ENCODE measurements around a stretch of chr1.

DNA sequence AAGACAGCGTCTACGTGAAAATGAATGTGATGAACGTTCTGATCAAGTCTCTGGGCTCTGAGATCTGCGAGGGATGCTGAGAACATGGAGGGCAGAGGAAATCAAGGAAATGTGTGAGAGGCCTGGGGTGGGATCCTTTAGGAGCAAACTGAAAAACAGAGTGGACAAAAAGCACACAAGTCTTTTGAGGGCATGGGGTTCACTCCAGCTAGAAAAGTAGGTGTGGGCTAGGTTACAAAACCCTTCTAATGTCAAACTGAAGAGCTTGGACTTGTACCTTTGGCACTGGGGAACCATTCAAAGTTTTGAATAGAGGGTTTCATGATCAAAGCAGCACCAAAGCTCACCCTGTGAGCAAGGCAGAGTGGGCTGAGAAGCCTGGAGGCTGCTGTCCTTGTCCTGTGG is 42.7 kb downstream of the PKP1 start:
- PRO-cap, result no peak

DNA sequence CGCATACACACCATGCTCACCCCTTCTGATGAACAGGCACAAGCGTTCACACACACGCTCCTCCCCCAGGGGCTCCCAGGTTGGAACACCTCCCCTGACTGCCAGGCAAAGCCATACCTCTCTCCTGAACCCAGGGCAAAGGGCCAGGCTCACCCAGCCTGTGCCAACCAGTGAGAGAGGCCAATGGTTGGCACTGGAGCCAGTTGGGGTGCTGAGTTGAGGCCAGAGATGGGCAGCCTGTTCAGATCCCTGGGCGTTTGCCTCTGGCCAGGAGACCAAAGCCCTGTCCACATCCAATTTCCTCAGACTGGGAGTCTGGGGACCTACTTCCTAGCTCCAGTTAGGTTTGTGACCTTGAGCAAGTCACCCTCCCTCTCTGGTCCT is 5.7 kb upstream of the LAD1 start:
- PRO-cap, result no peak

GRCh38 chr1:201405232-201405826 is 6.2 kb upstream of the LAD1 start:
- PRO-cap, result no peak

DNA sequence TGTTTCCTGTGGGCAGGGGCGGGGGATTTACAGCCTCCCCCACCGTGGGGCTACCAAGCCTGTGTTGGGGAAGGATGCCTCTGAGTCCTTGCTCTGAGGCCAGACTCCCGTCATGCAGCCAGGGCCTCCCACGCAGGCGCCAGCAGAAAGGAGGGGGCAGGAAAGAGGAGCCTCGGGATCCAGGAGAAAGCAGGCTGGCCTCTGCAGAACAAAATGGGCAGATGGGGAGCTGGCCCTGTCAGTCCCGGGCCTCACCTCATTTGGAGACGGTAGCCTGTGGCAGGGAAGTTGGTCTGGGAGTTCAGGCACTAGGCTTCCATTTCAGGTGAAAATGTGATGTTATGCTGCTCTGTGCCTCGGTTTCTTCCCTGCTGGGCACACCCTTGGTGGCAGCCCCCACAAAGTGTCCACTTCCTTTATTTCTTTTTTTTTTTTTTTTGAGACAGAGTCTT is 17.9 kb downstream of the PHLDA3 start:
- PRO-cap, result no peak

DNA sequence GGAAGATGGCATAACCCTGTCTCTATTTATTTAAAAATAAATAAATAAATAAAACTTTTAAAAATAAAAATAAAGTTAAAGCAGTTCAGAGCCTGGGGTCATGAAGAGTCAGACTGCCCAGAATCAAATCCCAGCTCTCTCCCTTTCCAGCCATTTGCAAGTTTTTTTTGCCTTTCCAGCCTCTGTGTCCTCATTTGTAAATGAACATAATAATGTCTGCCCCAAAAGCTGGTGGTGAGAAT is 15.8 kb downstream of the CSRP1 start:
- PRO-cap, result no peak

DNA sequence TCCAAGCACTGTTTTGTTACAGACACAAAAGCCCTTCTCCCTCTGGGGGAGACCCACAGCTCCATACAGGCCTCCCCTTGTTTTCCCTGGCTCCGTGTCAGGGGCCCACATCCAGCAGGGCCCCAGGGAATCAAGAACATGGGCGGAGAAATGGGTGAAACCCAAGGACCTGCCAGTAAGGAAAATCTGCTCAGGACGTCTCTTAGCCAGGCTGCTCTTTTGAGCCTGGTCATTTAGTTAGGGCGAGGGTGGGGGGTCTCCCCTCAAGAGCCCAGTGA is 6.7 kb downstream of the CSRP1 start:
- PRO-cap, result no peak

- PRO-cap, result no peak
Measured at GRCh38 chr1:201501989-201502960, 4.6 kb downstream of the CSRP1 start.

GRCh38 chr1:201506457-201506971 is 409 bp downstream of the CSRP1 start:
- PRO-cap, result bidirectional peak, plus-strand start at chr1:201506870, minus-strand start at chr1:201506789

GRCh38 chr1:201514271-201515070 is 7.5 kb upstream of the CSRP1 start:
- PRO-cap, result no peak

GRCh38 chr1:201536426-201537043 is 2.4 kb upstream of the NAV1 start:
- PRO-cap, result no peak

GRCh38 chr1:201538586-201538848 is 410 bp upstream of the NAV1 start:
- PRO-cap, result unidirectional peak, plus-strand start at chr1:201538750; bidirectional peak, plus-strand start at chr1:201539127, minus-strand start at chr1:201538822

DNA sequence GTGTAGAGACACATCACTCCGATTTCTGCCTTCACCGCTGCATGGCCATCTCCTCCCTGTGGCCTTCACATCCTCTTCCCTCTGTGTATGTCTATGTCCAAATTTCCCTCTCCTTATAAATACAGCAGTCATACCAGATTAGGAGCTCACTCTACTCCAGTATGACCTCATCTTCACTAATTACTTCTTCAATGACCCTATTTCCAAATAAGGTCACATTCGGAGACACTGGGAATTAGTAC is 16.0 kb downstream of the NAV1 start:
- PRO-cap, result no peak

GRCh38 chr1:201559688-201560265 is 20.9 kb downstream of the NAV1 start:
- PRO-cap, result no peak

DNA sequence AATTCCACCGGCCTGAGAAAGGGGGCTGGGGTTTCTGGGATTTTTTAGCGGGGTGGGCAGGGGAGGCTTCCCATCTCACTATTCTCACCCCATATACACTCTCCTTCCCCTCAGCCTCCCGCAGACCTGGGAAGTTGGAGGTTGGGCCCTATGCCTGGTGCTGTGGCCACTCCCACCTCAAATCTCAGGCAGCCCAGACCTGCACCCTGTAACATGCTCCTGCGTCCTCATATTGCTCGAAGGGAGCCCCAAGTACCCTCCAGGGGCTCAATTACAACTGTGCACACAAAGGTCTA is 88.1 kb upstream of the IPO9 start:
- PRO-cap, result no peak

DNA sequence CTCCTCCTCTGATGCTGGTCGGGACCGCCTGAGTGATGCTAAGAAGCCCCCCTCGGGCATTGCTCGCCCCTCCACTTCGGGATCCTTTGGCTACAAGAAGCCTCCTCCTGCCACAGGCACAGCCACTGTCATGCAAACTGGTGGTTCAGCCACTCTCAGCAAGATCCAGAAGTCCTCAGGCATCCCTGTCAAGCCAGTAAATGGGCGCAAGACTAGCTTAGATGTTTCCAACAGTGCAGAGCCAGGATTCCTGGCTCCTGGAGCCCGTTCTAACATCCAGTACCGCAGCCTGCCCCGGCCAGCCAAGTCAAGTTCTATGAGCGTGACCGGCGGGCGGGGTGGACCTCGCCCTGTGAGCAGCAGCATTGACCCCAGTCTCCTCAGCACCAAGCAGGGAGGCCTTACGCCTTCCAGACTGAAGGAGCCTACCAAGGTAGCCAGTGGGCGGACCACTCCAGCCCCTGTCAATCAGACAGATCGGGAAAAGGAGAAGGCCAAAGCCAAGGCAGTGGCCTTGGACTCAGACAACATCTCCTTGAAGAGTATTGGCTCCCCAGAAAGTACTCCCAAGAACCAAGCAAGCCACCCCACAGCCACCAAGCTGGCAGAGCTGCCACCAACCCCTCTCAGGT is 46.6 kb upstream of the IPO9 start:
- PRO-cap, result no peak

- PRO-cap, result no peak
Measured at GRCh38 chr1:201810154-201810856, 18.7 kb upstream of the IPO9 start.

GRCh38 chr1:201848020-201848834 is 19.3 kb downstream of the IPO9 start:
- PRO-cap, result no peak

DNA sequence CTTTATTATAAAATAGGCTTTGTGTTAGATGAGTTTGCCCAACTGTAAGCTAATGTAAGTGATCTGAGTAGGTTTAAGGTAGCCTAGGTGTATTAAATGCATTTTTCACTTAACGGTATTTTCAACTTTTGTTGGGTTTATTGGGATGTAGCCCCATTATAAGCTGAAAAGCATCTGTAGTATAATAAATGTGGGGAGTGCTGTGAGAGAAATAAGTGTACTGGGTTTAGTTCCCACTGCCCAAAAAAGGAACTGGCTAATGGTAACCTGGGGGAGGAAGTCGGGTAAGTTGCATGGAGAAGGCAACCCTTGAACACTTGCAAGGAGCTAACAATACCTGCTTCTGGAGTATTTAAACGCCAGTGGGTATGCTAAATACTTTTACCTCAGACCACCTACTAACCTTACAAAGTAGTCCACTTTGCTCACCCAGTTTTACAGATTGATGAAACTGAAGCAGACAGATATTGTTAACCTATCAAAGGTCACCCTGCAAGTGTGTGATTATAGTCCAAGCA is 7.8 kb upstream of the SHISA4 start:
- PRO-cap, result no peak

DNA sequence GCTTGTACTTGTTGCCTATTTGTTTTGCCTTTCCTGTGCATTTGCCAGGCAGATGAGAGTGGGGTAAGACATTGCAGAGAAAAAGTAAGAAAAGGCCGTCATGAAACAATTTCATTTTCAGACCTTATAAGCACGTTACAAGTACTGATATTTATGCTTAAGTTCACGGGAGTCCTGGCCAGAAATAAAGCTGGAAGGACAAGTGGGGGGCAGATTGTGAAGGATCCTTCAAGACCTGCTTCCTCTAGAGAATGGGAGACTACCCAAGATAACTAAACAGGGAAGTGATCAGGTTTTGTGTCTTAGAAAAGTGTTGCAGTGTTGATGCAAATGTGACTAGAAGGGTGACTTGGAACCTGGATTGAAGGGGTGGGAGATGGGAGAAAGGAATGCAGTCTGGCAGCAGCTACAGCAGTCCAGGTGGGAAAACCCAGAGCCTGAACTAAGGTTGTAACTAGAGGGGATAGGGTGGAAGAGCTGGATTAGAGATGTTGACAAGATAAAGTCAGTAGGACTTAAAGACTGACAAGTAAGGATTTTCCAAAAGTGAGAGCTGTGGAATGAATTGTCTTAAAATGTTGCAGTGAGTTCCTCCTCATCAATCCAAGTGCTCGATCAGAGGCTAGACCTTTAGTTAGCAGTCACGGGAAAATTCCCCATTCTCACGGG is 7.2 kb upstream of the SHISA4 start:
- PRO-cap, result no peak

DNA sequence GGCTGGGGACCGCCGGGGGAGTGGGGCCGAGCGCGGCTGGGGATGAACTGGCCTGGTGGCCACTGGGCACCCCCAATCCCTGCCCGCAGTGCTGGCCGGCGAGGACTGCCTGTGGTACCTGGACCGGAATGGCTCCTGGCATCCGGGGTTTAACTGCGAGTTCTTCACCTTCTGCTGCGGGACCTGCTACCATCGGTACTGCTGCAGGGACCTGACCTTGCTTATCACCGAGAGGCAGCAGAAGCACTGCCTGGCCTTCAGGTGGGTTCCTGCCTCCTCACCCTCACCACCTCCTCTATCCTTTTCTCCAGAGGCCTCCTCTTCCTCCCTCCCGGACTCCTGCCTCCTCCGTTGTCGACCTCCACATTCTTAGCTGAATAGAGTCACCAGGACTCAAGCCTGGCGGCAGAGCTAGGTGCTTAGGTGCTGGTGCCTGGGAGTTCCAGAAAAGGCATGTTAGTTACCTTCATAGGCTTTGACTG is 699 bp downstream of the SHISA4 start:
- PRO-cap, result no peak

Data from sternocleidomastoid (tissue), 1 donor.